ENCODE measurements around the gene TSLP.

DNA sequence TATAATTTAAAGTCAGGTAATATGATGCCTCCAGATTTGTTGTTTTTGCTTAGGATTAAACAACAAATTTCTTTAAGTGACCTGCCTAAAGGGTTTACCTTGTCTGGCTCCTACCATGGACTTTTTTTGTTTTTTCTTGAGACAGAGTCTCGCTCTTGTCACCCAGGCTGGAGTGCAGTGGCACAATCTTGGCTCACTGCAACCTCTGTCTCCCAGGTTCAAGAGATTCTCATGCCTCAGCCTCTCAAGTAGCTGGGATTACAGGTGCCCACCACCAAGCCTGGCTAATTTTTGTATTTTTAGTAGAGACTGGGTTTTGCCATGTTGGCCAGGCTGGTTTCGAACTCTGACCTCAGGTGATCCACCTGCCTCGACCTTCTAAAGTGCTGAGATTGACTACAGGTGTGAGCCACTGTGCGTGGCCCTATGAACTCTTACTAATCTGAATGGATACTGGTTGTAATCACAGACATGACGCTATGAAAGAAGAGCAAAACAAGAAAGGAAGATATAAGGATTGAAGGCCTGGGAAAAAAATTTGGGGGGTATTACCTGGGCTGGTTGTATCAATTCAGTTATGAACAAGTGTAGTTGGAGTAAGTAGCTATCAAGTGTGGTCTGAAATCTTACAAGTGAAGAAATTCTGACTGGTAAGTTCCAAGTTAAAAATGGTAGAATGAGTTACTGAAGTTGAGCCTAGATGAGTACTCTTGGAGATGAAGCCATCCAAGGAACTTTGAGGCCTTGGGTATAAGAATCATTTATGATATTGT lies 164.7 kb downstream of the FER start:
- PRO-cap = no peak

DNA sequence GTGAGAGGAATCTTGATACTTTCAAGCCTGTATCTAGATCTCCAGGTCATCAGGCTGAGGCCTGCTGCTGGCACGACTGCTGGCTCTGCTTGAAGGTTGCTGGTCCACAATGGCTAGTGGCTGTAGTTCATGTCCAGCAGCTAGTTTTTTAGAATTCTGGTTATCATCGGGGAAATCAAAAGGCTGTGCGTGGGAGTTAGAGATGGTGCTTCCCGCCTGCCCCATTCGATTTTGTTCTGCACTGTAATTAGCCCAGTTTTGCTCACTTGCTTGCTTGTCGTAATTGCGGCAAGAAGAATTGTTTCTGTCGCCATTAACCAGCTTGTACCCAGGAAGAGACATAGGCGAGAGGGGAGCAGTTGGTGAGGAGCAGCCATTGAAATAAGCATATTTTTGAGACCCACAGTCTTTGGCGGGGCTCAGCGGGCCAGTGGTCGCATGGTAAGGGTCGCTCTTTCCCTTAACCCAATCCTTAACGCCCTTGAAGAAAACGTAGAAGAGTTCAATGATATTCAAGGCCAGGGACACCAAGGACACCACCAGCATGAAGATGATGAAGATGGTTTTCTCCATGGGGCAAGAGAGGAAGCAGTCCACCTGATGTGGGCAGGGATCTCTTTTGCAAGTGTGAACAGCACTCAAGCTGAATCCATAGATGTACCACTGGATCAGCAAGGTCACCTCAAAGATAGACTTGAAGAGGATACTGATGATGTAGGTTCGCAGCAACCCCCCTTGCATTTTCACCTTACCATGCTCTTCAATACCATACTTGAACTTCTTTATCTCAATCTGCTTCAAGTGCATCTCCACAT lies 303.8 kb downstream of the FER start:
- PRO-cap = no peak

GRCh38 chr5:109410132-109410519 lies 352 bp upstream of the PJA2 start:
- PRO-cap = bidirectional peak, plus-strand start at chr5:109410310, minus-strand start at chr5:109409911; bidirectional peak, plus-strand start at chr5:109410449, minus-strand start at chr5:109410372

DNA sequence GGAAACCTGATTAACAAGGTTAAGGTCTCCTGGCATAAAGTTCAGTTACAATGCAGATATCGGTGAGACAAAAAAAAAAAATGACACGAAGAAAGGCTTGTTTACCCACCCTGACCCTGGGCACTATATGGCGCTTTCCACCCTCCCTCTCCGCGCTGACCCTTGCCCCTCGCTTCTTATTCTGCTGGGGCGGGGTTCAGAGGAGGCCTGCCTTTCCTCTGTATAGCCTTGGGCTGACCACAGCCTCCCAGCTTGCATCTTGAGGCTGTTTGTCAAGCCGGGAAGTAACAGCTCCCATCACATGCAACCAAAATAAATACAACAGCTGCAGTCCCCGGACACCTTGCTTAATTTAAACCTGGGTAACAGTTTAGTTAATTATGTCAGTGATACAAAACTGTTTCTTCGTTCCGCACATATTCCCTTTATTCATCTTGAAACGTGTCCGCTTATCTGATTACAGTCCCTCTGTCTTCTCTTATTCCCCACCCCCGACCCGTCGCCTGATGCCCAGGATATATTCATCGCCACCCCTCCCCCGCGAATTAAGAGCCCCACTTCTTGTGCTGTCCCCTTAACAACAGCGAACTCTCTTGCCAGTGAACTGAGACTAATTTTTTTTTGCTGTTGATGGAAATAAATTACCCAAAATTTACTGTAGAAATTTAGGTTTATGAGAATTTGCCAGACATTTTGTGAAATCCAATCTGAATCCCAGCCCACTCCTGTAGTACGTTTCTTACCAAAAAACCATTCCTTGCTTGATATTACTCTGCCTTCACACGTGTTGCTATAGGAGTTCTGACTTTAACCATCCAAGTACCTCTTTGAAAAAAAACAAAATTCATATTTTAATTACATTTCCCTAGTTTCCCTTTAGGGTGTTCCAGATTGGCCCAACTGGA lies 998 bp upstream of the PJA2 start:
- PRO-cap = bidirectional peak, plus-strand start at position 257 of the sequence, minus-strand start at position 129 of the sequence; bidirectional peak, plus-strand start at position 557 of the sequence, minus-strand start at position 478 of the sequence

DNA sequence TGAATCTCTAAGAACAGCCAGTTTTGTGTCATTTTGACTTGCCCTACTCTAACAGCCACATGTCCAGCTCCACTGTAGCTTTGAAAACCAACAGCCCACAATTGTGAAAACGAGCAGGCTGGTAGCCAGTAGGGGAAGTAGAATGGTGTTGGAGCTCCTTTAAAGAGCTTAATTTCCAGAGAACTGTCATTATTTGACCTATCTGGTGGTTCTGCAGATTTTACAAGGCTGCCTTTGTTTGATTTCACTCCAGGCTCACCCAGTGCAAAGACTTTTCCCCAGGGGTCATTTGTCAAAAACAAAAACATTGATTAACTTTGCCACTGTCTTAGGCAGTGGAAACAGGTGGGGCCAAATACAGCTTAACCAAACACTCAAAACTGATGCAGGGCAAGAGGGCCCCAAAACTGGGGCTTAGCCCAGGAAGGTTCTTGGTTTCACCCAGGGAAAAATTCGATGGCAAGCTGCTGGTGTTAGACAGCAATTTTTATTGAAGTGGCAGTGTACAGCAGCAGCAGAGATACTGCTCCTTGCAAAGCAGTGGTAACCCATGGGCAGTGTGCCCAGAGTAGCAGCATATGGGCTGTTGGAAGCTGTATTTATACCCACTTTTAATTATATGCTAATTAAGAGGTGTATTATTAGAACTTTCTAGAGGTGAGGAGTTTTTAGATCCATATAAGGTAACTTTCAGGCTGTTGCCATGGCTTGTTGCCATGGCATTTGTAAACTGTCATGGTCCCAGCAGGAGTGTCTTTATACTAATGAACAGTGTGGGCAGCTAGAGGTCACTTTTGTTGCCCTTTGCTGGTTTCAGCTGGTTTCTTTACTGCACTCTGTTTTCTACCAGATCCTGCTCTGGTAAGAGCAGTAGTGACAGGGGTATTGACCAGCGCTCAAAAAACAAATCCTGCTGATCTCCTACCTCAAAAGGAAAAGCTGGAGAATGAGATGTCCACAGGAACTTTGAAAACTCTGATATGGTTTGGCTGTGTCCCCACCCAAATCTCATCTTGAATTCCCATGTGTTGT lies 3.5 kb upstream of the PJA2 start:
- PRO-cap = unidirectional peak, plus-strand start at position 849 of the sequence

DNA sequence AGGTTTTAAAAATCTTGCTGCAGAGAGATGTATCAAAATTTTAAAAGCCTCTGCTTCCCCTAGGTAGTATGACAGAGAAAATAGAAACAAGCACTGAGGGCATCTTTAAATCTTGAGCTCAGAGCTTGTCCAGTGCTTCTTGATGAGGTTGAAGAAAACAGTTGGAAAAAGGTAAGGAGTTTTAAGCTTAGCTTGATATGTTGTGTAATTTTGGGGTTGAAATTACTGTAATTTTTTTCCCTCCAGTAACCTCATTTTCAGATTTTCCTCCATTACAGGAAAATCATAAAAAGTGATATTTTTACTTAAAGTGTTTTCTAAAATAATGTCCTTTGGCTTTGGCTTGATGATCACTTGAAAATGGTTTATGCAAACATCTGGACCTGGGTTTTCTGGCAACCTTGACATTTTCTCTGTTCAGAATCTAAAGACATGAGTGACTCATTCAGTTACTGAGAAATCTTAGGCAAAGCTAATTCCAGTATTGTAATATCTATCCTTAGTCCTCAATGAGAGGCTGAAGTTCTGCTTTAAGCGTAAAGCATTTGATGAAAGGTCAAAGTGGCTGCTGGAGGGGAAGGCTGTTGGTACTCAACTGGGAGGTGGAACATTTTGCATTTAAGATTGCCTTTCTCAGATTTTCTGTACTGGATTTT lies 2.1 kb downstream of the MAN2A1 start:
- PRO-cap = no peak

DNA sequence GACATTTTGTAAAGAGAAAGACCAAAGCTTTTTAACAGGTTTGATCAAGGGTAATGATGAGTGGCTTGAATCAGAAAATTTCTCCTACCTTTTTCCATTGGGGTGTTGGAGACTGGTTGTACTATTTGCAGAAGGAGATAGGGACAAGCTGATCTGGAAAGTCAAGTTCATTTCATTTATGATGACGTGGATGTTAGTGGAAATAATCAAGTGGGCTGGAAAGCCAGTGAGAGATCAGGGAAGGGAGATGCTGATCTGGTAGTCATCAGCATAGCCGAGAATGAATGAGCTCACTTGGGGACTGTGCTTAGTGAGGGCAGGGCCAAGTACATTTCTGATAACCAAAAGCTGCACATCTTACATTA lies 12.0 kb downstream of the MAN2A1 start:
- PRO-cap = no peak

GRCh38 chr5:109743826-109744088 lies 54.0 kb downstream of the MAN2A1 start:
- PRO-cap = no peak

DNA sequence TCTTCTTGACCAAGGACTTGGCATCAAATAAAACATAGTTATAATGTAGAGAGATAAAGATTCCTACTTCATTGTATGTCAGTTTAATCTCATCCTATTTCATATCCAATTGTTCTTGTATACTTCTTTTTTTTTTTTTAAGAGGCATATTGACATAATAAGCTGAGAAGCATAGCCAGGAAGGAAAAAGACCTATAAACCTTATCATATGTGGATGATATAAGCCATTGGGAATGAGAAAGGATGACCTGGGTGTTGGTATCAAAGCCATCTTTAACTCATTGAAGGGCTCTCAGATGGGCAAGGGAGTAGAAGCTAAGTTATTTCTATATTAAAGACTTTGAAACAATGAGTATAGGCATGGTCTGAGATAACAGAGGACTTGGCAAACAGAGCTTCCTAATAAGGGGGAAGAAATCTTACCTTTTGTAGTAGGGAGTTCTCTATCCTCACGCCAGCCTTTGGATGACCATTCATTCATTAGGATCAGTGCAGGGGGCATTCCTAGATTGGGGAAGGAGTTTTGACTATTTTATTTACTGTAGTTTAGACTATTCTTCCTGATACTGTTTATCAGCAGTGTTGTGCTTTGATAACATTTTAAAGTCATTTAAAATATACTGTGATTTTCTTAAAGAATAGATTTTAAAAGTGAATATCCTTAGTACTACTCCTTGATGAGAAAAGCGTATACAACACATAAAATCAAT lies 95.7 kb downstream of the MAN2A1 start:
- PRO-cap = no peak

DNA sequence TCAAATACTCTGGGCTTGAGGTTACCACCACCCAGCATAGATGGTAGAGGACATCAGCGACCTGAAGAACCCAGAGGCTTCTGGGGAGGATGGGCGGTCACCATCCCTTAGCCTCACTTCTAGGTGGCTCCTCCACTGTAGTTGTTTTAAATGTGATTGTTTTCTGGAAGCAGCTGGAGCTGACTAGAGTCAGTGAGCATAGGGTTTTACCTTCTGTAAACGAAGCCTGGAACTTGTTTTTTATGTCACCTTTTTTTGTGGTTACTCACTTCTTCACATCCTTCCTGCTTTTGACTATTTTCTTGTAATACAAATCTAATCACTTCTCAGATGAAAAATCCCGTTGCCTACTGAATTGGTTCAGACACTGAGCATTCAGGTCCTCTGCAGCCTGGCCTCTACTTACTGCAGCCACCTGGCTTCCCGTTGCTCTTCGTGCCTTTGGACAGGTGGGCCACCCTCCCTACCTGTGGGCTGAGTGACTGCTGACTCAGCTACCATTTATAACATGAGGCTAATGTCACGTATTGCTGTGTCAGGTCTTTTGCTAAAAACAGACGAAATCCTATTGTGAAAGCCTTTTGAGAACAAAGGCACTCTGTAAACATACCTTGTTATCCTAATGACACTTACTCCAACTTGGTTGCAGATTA lies 167.8 kb downstream of the MAN2A1 start:
- PRO-cap = no peak

DNA sequence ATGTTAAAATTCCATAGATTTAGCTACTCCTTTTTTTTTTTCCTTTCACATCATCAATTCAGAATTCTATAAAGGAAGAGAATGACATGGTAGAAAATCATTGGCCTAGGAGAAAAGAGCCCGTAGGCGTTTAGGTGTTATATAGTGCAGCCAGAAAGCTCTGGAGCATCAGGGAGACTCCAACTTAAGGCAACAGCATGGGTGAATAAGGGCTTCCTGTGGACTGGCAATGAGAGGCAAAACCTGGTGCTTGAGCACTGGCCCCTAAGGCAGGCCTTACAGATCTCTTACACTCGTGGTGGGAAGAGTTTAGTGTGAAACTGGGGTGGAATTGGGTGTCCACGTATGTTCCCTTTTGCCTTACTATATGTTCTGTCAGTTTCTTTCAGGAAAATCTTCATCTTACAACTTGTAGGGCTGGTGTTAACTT lies at the start of gene TSLP:
Gene TSLP, plus strand, starts transcription at position 168 of the 430 bp plus-strand sequence.
- PRO-cap = no peak

DNA sequence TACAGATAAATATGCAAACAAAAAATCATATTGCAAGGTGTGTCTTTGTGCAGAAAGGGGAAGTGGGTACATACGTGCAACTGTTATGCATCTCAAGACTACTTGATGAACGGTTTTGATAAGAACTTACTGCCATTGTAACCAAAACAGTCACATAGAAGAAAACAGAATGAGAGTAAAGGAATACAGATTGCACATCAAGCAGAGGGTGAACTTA lies 9.9 kb downstream of the CAMK4 start:
- PRO-cap = no peak

GRCh38 chr5:111735714-111736225 lies 21.2 kb downstream of the NREP start:
- PRO-cap = no peak

DNA sequence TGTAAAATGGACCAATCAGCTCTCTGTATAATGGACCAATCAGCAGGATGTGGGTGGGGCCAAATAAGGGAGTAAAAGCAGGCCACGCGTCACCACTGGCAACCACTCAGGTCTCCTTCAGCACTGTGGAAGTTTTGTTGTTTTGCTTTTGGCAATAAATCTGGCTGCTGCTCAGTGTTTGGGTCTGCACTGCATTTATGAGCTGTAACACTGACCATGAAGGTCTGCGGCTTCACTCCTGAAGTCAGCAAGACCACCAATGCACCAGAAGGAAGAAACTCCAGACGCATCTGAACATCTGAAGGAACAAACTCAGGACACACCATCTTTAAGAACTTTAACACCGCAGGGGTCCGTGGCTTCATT lies 69.2 kb upstream of the NREP start:
- PRO-cap = no peak

DNA sequence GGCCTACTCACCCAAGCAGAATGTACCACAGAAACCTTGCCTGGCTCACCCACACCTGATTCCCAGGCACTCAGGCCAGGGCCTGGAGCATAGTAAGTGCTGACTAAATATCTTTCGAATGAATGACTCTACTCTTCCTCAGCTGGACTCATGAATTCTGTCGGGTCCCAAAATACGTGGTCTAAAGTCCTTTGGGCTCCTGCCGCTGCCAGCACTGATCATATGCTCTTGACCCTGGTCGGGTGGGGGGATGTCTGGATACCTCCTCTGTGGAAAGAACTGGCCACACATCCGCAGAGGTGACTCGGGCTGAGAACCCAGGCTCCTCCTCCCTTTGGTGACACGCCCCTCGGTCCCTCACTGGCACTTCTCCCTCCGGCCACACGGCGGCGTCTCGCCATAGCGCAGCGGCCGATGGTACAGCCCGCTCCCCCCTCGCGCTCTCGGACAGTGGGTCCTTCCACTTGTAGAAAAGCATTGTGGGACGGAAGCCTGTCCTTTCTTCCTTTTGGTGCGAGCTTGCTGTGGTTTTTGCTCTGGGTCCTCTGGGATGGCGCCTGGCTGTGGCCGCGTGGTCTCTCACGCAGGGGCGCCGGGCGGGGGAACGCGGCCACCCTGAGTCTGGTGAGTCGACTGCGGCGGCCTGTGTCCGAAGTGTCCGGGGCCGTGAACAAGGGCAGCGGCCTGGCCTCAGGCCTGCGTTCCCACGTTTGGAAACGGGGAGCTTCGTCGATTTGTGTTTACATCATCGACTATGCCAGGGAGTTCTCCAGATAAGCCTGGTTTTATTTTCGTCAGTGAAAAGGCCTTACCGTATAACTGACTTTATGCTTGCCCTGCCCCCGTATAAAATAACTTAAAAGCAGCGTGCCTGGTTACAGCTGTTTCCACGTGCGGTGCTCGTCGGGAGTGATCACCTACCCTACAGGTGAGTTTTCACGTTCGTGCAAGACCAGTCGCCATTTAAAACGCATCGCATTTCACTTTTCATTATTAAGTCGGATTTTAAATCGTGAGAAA lies 258.4 kb downstream of the EPB41L4A start:
- PRO-cap = bidirectional peak, plus-strand start at position 498 of the sequence, minus-strand start at position 281 of the sequence

- PRO-cap = no peak
These were observed 194.0 kb downstream of the EPB41L4A start for GRCh38 chr5:112224875-112225587.

GRCh38 chr5:112920574-112920992 lies 1.4 kb downstream of the REEP5 start:
- PRO-cap = no peak

GRCh38 chr5:113030960-113031536 lies 54.5 kb downstream of the DCP2 start:
- PRO-cap = no peak

DNA sequence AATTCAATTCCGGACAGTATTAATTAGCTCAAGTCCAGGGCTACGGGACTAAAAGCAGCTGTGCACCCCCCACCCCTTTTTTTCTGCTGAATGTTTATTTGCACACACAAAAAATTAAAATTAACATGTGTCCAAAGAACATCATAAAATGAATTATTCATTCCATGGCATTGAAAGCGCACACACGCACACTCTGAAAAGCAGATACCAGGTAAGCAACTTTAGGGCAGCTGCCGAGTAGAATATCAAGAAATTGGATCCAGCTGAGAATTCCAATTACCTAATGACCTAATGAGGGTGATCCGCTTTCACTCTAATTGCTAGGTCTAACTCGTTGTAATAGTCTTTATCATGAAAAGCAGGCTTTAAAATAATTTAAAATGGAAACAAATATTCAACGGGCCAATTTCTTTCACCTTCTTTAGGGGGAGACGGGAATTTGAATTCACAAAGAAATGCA lies 1.7 kb upstream of the KCNN2 start:
- PRO-cap = no peak

- PRO-cap = no peak
These were observed 995 bp upstream of the KCNN2 start for GRCh38 chr5:114360666-114361484.

Data from osteocyte (in vitro differentiated cells).